Ishikawa (cell line): ENCODE data around the gene SUMO3.

GRCh38 chr21:43815314-43815845 lies 26.0 kb downstream of the RRP1 start:
- RRBS, result no CpG with 5 or more reads among the region's 16 CpGs

DNA sequence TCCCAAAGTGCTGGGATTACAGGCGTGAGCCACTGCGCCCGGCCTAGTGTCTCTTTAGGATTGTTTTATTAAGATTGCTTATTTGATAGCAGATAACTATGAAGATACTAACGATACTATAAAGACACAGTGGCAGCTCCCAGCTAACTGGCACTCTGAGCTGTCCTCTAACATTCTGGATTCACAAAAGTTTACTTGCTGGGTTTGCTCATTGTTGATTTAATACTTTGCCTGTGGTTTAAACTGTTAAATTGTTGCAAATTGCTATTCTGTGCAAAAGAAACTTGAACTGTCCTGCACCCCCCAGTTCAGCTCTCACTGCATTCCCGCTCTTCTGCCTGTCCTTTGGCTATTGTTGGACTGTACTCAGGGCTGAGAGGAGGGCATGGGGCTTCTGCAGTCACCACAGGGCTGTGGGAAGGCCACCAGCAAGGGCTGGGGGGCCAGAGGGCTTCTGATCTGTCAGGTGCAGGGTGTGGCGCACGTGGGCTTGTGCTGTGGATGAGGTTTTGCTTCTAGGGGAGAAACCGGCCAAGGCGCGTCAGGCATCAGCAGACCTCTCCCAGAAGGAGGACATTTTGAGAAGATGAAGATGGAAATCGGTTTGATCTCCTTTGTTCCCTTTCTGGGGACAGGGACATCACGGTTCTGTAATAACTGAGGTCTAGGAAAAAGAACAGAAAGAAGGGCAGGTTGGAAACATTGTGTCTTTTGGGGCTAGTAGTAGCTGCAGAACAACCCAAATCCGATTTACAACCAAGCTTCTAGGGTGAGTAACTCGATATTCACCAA lies 40.6 kb downstream of the AGPAT3 start:
- RRBS, result no CpG with 5 or more reads among the region's 14 CpGs

- RRBS, result no CpG with 5 or more reads among the region's 17 CpGs
Measured at GRCh38 chr21:44005328-44006098, 6.6 kb upstream of the TRAPPC10 start.

GRCh38 chr21:44013342-44013809 lies 1.3 kb downstream of the TRAPPC10 start:
- RRBS, result no CpG with 5 or more reads among the region's 5 CpGs

GRCh38 chr21:44077177-44078340 lies 29.6 kb upstream of the PWP2 start:
- RRBS, result no CpG with 5 or more reads among the region's 10 CpGs

DNA sequence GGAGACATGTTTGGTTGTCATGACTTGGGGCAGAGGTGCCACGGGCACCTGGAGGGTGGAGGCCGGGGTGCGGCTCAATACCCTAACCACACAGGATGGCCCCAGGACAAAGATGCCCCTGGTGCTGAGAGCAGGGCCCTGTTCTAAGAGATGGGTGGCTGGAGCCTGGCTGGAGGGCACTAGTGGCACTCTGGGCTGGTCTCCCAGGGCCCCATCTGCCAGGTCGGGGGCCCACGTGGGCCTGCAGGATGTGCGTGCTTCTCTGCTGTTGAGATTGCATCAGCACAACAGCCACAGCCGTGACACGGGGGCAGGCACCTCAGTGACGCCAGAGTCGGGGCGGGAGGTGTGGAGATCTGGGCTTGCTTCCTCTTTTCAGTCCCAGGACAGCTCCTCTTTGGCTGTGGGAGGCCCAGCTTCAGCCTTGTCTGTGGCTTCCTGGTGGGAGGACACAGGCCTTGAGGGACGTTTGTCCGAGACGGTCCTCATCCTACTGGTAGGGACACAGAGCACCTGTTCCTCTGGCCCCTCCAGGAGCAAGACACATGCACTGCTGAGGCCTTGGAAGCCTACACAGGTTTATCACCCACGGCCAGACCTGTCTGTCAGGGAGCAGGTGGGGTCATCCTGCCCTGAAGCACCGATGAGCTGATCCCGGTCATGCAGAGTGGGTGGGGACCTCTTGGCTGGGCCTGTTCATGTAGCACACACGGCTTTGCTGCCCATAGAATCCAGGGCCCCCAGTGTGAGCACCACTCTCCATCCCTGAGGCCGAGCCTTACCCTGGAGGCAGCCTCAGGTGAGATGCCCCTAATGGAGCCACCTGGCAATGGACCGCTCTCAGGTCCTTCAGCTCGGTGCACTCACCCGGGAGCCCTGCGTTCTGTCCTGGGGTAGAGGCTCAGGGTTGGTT lies 44.4 kb downstream of the ICOSLG start:
- RRBS, result no CpG with 5 or more reads among the region's 23 CpGs

DNA sequence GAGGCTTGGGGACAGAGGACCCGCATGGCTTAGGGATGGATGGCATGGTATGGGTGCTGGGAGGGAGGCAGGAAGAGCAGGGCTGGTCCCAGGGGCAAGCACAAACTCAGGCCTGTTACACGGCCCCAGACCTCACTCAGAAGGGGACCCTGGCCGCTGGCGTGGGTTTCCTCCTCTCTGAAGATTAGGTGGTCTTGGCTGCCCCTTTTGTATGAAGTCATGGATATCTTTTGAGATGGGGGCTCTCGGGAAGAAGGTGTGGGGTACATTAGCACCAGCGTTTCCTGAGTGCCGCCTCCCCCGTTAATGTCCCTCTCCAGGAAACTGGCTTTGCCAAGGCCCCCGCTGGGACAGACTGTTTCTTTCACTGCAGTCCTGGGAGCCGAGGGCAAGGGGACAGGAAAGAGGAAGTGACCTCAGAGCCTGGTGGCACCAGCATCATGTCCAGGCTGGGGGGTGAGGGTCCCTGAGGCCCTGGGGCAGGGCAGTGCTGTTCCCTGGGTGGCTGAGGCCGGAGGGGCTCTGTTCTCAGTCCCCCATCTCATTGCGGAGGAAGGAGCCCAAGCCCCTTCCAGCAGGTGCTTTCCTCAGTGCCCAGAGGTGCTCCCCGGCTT lies 5.7 kb downstream of the PFKL start:
- RRBS, result 95% methylated on average over 2 of the region's 13 CpGs

GRCh38 chr21:44322560-44323282 lies 16.5 kb downstream of the CFAP410 start:
- RRBS, result 94% methylated on average over 10 of the region's 36 CpGs

DNA sequence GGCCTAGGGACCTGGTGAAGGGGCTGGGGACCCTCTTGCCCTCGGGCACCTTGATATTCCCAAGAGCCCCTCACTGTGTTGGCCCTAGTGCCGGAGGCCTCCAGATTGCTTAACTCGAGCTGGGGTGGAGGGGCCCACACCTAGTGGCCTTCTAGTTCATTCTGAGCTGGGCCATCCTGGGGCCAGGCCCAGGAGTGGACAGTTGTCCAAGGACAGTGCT lies 11.3 kb downstream of the CFAP410 start:
- RRBS, result 98% methylated on average over 2 of the region's 3 CpGs

DNA sequence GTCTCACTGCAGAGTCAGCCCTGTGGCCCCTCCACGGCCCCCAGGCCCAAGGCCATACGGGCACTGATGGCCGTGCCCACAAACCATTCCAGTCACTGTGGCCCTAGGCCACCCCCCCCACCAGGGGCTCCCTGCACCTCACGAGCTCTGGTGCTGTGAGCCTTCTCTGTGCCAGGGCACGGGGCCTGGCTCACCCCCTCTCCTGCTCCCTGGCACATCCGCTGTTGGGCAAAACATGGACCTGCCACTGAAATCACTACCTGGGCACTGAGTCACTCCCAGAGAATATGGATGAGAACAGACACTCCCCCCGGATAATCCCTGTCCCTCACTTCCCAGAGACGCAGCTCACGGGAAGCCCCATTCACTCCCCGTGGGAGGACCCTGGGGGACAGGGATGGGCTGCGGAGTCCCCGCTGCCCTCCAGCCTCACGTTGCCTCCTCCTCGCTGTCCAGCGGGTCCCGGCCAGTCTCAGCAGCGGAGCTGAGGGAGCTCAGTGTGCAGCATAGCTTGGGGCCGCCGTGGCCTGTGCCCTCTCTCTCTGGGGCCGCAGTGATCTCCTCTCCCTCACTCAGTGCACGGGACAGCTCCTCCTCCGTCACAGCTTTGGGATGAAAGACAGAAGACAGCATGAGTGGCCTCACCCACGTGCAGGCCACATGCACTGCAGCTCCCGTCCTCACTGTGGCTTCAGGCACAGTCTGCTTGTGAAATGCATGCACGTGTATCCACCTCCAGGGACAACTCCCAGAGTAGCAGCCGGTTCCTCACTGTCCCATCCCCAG lies 7.6 kb downstream of the CFAP410 start:
- RRBS, result no CpG with 5 or more reads among the region's 26 CpGs

GRCh38 chr21:44451944-44452328 lies 3.4 kb upstream of the LRRC3 start:
- RRBS, result no CpG with 5 or more reads among the region's 4 CpGs

DNA sequence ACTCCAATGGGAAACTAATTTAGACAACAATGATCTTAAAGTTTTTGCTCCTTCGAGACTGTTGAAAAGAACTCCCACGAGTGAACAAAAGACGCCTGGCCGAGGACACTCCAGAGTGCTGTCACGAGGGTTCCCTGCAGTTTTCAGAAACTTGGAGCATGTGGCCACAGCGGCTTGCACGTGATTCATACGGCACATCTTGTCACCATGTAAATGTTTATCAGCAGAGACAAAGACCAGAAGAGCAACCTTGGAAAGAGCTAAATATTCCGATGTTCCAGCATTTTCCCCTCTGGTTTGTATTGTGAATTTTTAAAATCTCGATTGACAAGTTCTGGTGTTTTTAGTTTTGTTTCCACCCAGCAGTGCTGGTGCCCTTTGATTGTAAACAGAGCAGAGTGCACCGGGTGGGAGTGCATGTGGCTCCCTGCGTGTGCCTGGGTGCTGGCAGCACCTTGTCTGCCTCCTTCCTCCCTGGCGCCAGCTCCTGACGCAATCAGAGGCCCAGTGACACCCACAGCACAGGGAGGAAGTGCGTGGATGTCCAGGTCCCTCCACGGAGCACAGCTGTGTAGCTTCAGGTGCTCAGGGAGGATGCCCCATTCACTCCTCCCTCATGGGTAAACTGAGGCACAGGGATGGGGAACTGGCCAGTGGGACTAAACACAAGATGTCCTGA lies 23.0 kb downstream of the LRRC3 start:
- RRBS, result no CpG with 5 or more reads among the region's 16 CpGs

DNA sequence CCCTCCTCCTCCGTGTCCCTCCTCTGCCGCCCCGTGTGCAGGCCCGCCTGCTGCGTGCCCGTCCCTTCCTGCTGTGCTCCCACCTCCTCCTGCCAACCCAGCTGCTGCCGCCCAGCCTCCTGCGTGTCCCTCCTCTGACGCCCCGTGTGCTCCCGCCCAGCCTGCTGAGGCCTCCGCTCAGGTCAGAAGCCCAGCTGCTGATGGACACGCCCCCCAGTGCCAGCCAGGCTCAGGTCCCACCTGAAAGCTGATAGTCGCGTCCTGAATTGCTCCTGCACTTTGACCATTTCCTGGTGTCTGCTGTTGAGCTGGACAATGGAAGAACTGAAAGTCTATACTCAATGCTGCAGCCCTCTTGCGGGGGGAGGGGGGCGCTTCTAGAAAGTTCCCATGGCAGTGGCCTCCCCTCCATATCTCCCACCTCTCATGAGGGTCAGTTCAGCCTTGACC lies 1.3 kb downstream of the KRTAP10-4 start:
- RRBS, result no CpG with 5 or more reads among the region's 17 CpGs

DNA sequence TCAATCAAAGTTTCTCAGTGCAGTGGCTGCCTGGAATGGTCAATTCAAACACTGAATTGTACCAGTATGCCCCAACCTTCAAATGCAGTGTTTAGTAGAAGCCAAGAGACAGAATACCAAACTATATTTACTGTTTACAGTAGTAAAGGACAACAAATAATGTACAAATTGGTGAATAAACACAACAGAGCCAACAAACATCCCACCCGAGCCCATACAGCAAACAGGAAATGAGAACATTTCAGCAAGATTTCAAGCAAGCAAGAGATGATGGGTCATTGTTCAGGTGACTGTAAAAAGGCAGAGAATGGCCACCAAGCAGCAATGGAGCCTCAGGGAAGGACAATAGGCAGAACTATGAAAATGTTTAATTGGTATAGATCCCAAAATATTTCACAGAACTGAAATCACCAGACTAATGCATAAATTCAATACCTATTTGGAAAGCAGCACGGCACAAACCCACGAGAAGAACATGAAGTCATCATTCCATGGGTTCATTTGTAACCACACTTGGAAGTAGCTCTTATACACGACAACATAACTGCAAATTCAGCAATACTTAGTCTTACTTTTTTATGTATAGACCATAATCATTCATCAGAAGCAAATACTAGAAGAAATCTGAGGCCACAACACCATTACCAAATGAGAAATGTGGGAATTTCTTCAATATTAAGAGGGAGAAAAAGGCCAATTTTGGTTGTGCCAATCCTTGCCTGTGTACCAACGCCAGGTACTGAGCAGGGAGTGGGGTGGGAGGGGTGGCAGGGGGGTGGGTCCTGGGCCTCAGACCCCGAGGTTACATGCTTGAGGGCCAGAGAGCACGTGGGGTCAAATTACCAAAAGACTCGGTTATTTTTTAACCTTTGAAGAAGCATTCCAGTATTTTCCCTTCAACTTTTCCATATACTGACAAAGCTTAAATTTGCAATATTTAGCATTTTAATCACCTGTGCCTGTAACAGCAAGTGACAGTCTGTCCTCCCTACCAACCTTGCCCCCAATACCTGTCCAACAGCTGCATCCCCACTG lies 4.2 kb upstream of the UBE2G2 start:
- RRBS, result no CpG with 5 or more reads among the region's 8 CpGs

GRCh38 chr21:44817242-44817789 lies 546 bp downstream of the SUMO3 start:
- RRBS, result 12% methylated on average over 23 of the region's 58 CpGs

- RRBS, result 35% methylated on average over 48 of the region's 158 CpGs
Measured at GRCh38 chr21:44817790-44818991, at the start of gene SUMO3. TSS of gene SUMO3 (minus strand) at chr21:44818062.

DNA sequence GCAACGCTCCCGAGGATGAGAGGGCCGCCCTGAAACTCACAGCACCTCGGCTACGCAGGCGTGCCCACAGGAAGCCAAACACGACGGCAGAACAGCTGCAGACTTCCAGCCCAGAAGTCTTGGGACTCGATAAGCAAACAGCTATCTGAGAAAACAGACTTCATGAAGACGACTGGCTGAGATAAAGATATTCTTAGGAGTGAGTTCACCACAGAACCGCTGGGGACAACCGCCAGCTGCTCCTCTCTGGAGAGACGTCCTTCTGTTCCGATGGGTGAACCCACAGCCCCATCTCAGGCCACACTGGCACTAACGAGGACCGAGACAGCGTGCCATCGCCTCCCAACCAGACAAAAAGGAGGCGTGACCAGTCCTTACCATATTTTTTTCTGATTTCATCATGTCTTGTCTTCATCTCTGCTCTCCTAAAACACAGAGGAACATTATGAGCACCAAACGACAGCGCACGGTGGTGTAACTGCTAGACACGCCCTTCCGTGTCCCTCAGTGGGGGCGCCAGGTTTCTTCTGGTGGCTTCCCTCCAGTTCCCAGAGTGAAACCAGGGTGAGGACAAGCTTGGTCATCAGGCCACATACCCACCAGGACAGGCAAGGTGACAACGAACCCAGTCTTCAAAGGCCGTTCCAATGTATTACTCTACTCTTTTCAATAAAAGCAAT lies 18.5 kb downstream of the PTTG1IP start:
- RRBS, result no CpG with 5 or more reads among the region's 27 CpGs

DNA sequence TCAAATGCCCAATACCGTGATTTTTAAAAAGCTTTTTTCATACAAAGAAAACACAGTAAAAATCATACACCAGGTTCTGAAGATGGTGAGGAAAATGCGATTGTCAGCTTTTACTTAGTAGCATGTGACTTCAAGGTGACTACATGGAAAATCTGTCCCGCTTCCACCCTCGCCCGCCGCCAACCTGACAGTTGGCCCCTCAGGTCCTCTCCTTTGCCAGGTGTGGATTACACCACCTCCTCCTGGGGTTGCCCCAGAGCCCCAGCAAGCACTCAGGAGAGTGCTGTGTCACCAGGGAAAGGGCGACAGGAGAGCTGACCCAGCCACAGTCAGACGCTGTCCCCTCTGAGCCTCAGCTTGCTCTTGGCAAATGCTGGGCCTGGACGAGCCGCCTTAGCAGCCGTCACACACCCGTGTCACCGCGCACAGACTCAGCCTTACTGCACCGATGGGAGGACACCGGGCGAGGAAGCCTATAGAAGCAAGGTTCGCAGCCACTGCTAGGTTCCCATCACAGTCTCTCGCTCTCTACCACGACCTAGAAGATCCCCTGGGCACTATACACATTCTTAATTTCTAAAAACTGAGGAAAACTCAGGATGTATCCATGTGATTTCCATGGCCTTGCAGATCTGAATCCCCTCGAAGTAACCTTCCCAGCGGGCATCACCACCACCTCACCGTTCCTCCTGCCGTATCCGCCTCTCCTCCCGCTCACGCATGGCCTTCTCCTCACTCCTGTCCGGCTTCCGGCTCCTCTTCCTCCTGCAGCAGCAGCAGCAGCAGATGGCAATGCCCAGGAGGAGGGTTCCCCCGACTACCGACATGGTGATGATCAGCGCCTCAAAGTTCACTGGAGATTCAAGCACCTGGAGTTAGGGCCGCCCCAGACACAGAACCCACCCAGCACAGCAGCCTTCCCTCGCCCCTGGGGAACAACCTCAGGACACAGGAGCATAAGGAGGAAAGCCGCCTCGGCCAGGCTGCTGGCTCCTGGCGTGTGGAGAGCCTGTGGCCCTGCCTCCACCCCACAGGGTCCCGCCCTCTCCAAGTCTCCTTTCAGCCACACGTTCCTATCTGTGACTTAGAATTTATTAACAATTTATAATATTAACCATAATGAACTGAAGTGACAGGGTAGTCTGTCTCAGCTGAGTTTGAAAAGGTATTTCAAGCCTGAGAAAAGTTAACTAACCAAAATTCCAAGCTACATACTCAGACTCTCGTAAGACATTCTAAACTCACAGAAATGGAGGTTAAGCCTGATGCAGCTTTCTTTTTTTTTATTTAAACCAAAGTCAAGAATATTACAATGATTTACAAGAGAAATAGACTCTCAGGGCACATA lies 17.5 kb downstream of the PTTG1IP start:
- RRBS, result no CpG with 5 or more reads among the region's 40 CpGs

DNA sequence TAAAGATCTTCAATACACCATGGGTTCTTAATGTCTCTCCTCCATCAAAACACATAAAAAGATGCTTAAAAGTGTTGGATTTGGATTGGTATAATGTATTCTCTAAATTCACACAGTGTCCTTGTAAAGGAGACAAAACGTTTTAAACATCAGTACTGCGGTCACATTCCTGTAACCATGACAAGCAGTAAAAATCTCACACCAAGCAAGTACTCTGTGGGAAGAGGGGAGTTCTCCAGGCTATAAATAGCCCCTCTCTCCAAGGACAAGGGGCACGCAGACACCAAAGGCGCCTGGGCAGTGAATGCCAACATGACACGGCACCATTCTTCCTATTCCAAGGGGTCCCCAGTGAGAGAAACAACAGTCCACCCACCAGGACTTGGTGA lies 2.0 kb downstream of the PTTG1IP start:
- RRBS, result no CpG with 5 or more reads among the region's 5 CpGs

DNA sequence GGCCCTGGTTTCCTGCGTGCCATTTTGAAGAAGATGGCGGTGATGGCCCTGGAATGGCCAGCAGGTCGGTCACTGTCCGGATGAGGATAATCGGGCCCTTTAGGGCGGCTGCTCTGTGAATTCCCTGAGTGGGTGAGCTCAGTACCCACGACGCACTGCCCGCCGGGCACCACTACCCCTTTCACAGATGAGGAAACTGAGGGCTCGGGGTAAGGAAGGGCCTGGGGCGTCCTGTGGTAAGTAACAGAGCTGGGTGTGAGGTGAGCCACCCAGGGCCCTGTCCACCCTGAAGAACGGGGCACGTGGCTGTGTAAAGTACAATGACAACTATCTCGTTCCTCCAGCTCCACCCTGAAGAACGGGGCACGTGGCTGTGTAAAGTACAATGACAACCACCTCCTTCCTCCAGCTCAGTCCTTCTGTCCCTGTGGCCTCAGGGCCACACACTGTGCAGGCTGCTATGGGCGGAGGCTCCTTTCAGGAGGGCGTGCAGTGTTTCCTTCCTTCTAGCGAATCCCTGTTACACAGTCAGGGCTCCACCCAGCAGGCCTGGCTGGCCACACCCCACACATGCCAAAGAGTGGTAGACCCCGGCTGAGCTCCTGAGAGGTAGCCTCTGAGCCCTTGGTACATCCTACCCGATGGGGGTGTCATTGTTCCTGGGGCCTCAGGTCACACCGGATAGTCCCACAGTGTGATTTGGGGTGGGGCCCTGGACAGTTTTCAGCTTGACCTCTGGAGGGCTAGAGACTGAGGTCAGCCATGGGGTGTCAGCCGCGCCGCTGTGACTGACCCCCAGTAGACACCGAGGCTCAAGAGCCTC lies 23.1 kb downstream of the ITGB2 start:
- RRBS, result 72% methylated on average over 9 of the region's 27 CpGs